Body of pancreas (tissue), 2 donors: ENCODE measurements around a stretch of chr21.

GRCh38 chr21:45299491-45300193 is 11.9 kb upstream of the POFUT2 start:
- PRO-cap, result no peak
- RAMPAGE, long total RNA, 2 experiments, result no peak in any of the 2 experiments

- PRO-cap, result no peak
- RAMPAGE, long total RNA, 2 experiments, result no peak in any of the 2 experiments
Observed at GRCh38 chr21:45304995-45305346, 17.3 kb upstream of the POFUT2 start.

- PRO-cap, result no peak
- RAMPAGE, long total RNA, 2 experiments, result no peak in any of the 2 experiments
Observed at GRCh38 chr21:45325169-45325534, 37.5 kb upstream of the POFUT2 start.

DNA sequence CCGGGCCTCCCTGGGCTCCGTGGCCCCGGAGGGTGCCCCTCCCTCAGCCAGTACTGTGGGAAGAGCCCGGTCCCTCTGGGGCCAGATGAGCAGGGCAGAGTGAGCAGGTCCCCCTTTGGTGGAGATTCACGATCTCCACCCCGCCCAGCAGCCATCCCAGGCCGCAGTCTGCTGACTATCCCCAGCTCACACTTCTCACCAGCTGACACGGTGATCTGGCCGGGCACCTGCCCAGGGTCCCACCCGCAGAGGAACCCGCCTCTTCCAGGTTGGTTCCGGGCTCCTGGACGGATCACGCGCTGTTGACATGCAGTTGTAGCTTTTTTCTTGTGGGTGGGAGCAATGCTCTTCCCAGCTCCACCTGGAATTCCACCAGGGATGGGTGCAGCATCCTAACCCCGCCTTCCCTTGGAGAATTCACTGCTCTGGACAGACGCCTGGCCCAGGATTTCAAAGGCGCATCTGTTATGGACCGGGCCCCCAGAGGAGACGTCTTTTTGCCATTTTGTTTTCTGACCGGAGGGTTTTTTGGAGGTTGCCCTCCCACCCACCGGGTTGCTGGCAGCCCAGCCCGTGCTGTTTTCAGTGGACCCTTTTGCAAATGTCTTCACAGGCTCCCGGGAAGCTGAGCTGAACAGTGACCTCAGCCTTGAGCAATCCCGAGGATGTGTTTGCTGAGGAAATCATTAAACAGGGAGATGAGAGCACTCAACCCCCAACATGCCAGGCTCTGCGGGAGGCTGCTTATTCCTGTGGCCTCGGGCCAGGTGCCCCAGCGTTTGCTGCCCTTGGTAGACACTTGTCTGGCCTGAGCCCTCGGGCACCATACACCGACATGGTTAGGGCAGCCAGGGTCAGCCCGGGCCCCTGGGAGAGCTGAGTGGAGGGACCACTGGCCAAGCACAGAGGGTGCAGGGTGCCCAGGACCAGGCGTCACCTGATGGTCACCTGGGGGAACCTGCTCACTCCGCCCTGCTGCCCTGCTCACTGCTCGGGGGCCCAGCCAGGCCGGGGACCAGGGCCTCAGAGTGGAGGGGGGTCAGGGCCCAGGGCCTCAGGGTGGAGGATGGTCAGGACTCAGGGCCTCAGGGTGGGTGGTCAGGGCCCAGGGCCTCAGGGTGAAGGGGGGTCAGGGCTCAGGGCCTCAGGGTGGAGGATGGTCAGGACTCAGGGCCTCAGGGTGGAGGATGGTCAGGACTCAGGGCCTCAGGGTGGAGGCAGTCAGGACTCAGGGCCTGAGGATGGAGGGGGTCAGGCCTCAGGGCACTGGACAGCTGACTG is 42.3 kb upstream of the POFUT2 start:
- PRO-cap, result bidirectional peak, plus-strand start at position 84 of the sequence, minus-strand start outside the sequence; bidirectional peak, plus-strand start at position 395 of the sequence, minus-strand start at position 170 of the sequence; bidirectional peak, plus-strand start at position 747 of the sequence, minus-strand start at position 597 of the sequence
- RAMPAGE, long total RNA, 2 experiments, result start-site peak on the minus strand in 1 of 2 experiments, centred at positions 189 to 312 of the sequence, 6 to 10 reads per replicate

DNA sequence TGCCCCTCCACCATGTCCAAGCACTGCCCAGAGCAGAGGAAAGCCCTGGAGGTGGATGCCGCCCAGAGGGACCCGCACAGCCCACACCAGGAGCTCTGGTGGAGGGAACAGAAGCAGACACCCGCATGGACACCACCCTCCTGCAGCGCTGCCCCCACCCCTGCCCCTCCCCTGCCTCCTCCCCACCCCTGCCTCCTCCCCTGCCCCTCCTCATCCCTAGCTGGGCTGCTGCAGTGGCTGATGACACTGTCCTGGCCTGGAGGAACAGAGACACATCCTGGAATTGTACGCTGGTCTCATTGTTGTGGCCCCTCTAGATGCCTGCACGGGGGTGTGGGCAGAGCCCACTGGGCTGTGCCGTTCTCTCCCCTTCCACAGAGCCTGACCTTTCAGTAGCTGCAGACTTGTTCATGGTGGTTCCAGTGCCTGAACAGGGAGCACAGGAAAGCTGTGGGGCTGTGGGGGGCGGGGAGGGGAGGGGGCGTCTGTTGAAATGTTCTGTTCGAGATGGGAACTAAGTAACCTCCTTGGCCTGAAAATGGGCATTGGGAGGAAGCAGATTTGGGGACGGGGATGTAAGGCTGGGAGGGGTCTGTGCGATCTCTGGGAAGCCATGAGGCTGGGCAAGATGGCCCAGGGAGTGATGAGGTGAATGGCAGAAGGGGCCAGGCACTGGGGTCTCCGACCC is 30.4 kb upstream of the COL18A1 start:
- PRO-cap, result no peak
- RAMPAGE, long total RNA, 2 experiments, result no peak in any of the 2 experiments

GRCh38 chr21:45378051-45378911 is 26.7 kb upstream of the COL18A1 start:
- PRO-cap, result unidirectional peak, plus-strand start at chr21:45378347
- RAMPAGE, long total RNA, 2 experiments, result no peak in any of the 2 experiments

GRCh38 chr21:45388011-45388448 is 16.9 kb upstream of the COL18A1 start:
- PRO-cap, result no peak
- RAMPAGE, long total RNA, 2 experiments, result no peak in any of the 2 experiments

DNA sequence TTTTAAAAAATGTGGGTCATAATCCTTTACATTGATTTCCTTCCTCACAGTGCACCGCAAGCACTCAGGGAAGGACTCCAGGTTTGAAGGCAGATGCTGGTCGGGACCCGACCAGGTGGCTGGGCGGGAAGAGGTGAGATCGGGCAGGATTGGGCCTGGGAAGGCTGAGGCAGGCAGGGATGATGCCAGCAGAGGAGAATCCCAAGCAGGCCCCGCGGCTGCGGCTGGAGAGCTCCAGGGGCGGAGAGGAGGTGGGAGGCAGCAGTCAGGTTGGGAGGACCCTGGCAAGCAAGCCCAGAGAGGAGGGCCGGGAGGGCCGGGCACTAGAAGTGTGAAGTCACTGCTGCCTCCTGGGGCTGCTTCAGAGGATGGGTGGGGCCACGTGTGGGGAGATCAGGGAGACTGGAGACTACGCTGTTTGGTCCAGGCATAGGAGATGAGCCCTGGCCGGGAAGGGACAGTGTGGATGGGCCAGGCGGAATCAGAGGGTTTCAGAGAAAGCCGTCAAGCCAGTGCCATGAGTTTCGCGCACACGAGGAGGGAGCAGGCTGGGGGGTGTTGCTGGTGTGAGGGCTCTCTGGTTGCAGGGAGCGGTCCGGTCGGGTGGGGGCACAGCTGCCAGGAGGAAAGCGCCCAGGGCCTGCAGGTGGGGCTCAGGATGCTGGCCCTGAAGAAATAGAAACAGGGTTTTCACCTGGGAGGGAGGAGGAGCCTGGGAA is 976 bp upstream of the COL18A1 start:
- PRO-cap, result bidirectional peak, plus-strand start at position 364 of the sequence, minus-strand start at position 236 of the sequence
- RAMPAGE, long total RNA, 2 experiments, result no peak in any of the 2 experiments

- PRO-cap, result no peak
- RAMPAGE, long total RNA, 2 experiments, result no peak in any of the 2 experiments
Observed at GRCh38 chr21:45405327-45405492, 245 bp downstream of the COL18A1 start.

DNA sequence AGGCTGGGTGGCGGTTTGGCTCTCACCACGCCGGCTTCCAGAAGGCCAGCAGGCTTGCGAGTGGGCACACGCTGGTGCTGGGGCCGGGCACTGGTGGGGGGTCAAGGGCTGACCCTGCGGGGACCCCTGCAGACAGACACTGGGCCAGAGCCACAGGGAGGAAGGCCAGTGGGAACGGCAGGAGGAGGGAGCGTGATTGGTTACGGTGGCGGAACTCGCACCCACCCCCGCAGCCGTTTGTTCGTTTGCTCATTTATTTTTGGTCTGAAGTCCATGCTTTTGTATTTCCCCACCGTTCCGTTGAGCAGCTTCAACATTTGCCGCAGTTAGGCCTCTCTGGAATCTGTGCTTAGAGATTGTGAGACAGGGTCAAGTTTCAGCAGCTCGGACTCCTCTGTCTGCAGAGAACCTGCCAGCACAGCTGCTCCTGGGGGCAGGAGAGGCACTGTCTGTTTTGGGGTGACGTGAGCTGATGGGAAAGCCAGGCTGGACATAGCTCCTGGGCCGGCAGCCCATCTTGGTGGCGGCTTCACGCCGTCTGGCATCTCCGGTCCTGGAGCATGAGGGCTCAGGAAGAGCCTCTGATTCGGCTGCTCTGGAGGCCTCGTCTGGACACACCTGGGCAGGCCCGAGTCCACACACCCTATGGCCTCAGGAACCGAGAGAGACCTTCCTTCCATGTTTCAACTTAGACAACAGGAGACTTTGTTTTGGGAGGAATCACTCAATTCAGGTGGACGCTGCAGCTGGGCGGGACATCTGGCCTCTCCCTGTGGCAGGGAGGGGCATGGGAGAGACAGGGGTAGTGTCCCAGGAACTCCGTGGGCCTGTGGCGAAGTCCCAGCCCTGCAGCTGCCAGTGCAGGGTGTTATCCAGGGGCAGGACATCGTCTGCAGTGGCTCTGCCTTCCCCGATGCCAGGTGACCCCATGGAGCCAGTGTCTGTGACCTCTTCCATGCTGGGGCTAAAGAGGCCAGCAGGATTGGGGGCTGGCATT is 5.7 kb downstream of the COL18A1 start:
- PRO-cap, result no peak
- RAMPAGE, long total RNA, 2 experiments, result no peak in any of the 2 experiments

- PRO-cap, result no peak
- RAMPAGE, long total RNA, 2 experiments, result no peak in any of the 2 experiments
Observed at GRCh38 chr21:45418159-45418830, 13.3 kb downstream of the COL18A1 start.

DNA sequence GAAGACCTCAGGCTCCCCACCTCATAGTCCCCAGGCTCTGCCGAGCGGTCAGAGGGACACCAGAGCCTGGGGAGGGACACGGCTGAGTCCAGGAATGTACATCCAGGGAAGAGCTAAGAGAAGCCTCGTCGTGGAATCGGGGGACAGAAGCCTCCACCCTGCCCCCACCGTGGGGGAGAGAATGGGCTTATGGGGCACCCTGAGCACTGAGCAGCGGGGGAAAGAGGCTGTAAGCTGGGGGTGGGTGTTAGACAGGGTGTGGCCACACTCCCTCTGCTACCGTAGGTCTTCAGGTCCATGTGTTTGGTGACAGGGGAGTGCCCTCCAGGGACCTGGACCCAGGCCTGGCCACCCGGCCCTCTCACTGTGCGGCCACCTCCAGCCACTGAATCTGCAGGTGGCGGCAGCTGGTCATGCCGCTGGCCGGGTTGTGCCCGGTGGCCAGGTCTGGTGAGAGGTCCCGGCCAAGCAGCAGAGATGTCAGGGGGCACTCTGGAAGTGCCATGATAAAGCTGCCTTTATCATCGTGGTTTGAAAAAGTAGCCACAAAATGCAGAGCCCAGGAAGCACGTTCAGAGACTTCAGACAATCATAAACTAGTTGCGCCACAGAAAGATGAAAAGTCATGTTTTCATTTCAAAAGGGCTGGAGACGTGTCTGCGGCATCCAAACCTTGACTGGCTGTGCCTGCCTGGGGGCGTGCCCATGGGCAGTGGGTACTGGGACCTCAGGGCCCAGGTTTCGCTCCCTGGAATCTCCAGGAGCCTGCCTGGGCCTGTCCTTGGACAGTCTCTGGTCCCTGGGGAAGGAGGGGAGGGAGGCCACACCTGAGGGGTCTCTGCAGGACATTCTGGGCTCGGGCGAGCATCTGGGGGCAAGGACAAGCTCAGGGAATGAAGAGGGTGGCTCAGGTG is 44.7 kb downstream of the COL18A1 start:
- PRO-cap, result no peak
- RAMPAGE, long total RNA, 2 experiments, result no peak in any of the 2 experiments

DNA sequence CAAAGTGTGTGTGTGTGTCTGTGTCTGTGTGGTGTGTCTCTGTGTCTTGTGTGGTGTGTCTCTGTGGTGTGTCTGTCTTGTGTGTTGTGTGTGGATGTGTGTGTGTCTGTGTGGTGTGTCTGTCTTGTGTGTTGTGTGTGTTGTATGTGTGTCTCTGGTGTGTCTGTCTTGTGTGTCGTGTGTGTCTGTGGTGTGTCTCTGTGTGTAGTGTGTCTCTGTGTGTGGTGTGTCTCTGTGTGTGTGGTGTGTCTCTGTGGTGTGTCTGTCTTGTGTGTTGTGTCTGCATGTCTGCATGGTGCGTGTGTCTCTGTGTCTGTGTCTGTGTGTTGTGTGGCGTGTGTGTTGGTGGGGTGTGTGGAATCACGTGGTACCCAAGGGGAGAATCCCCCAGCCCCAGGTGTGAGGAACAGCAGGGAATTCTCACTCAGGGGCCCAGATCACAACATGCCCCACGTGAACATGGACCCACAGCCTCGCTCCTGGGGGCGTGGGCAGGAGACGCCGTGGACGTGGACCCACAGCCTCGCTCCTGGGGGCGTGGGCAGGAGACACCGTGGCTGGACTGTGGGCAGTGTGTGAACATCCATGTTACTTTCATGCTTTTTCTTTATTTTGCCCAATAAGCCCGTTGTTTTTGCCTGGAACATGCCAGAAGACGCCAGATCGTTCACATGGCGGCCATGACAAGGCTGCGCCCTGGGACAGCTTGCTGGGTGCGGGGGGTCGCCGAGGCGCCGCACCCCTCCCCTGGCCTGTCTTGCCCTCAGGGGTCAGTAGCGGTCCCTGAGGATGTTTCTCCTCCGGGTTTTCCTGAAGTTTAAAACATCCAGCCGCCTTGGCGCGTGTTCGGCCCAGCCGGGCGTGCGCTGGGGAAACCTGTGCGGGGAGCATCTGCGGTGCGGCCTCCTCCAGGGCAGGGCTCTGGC is 67.7 kb downstream of the SLC19A1 start:
- PRO-cap, result no peak
- RAMPAGE, long total RNA, 2 experiments, result no peak in any of the 2 experiments

DNA sequence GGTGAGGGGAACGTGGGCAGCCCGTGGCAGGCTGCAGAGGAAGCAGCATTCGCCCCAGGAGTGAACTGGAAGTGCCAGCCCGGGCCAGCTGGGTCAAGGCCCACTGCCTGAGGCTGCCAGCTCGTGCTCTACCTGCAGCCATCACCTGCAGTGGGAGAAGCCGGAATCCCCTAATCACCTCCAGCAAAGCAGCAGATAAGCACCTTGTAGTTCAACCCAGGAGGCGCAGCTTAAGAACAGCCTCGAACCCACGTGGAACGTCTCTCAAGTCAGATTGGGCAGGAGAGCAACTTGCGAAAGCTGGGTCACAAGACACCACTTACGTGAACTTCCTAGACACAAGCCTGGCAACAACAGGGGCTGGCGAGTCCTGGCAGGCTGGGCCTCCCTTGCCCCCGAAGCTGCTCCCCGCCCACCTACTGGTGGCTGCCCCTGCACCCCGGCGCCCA is 6.6 kb downstream of the SLC19A1 start:
- PRO-cap, result no peak
- RAMPAGE, long total RNA, 2 experiments, result no peak in any of the 2 experiments

DNA sequence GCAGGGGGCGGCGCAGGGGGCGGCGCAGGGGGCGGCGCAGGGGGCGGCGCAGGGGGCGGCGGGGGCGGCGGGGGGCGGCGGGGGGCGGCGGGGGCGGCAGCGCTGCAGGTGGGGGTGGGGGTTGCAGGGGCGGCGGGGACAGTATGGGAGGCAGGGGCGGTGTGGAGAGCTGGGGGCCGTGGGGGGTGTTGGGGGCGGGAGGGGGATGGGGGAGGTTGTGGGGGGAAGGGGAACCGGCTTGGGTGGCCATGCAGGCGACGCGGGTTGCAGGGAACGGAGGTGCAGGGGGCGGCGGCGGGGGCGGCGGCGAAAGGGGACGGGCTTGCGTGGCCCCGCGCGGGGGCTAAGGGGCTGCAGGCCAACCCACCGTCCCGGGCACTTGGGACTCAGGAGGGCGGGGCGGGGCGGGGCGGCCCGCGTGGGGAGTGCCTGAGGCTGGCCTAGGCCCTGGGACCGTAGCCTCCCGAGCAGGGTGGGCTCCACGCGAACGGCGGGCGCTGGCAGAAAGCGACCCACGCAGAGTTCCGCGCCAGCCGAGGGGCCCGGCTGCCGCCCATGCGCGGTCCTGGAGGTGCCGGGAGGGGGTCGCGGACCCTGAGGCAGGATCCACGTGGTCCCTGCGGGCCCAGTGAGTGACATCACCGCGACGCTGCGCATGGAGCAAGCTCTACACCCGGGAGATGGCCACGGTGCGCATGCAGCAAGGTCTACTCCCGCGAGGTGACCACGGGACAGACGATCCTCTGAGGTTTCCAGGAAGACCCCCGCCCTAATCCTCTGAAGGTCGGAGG is 13.2 kb upstream of the SLC19A1 start:
- PRO-cap, result unidirectional peak, plus-strand start at position 218 of the sequence; unidirectional peak, plus-strand start at position 276 of the sequence; bidirectional peak, plus-strand start at position 675 of the sequence, minus-strand start at position 345 of the sequence
- RAMPAGE, long total RNA, 2 experiments, result no peak in any of the 2 experiments

- PRO-cap, result no peak
- RAMPAGE, long total RNA, 2 experiments, result no peak in any of the 2 experiments
Observed at GRCh38 chr21:45592135-45592800, 50.0 kb upstream of the SLC19A1 start.

GRCh38 chr21:45830159-45830881 is 151.2 kb upstream of the COL6A1 start:
- PRO-cap, result no peak
- RAMPAGE, long total RNA, 2 experiments, result no peak in any of the 2 experiments

DNA sequence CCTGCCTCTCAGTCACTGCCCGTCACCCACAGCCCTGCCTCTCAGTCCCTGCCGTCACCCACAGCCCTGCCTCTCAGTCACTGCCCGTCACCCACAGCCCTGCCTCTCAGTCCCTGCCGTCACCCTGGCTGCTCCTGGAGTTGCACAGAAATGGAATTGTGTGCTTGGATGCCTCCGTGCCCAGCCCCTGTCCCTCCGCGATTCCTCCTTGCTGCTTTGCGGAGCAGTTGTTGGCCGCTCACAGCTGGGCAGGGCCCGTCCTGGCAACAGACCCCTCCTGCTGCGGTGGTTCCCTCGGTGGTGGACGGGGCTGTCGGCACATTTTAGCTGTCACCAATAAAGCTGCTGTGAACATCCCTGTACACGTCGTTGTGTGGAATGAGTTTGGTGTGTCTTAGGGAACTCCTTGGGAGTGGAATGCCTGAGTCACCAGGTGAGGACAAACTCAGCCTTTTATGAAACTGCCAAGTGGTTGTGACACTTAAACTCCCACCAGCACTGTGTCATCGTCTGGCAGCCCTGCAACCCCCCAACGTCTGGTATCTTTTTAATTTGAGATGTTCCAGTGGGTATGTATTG is 44.8 kb upstream of the COL6A2 start:
- PRO-cap, result no peak
- RAMPAGE, long total RNA, 2 experiments, result no peak in any of the 2 experiments

- PRO-cap, result no peak
- RAMPAGE, long total RNA, 2 experiments, result no peak in any of the 2 experiments
Observed at GRCh38 chr21:46065962-46066231, 32.0 kb upstream of the COL6A2 start.

GRCh38 chr21:46078449-46079021 is 19.4 kb upstream of the COL6A2 start:
- PRO-cap, result no peak
- RAMPAGE, long total RNA, 2 experiments, result no peak in any of the 2 experiments